ENCODE measurements around a stretch of chr14.

DNA sequence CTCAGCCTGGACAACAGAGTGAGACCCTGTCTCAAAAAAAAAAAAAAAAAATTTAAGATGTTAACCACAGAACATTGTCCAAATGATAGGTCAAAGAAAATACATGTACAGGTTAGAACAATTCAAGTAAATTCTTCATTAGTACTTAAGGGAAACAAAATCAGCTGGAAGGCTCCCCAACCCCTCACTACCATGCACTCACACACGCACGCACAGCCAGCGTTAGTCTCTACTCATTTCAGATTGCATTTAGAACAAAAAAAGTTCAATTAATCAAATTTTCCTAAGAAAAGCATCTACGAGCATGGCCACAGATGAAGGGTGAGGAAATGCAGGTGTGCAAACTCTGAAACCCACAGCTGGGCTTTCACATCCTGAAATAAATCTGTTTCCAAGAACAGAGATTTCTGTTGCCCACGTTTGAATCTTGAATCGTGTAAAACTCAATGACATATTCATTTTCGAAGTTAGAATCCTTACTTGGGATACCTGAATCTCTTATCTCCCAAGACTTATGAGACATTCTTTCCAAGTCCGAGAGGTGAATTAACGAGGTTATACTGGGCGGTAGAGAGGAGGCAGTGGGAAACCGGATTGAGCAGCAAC, 62.6 kb downstream of the SEL1L start:
- PRO-cap, result no peak
- RRBS, 2 experiments, result no CpG with 5 or more reads among the region's 11 CpGs

DNA sequence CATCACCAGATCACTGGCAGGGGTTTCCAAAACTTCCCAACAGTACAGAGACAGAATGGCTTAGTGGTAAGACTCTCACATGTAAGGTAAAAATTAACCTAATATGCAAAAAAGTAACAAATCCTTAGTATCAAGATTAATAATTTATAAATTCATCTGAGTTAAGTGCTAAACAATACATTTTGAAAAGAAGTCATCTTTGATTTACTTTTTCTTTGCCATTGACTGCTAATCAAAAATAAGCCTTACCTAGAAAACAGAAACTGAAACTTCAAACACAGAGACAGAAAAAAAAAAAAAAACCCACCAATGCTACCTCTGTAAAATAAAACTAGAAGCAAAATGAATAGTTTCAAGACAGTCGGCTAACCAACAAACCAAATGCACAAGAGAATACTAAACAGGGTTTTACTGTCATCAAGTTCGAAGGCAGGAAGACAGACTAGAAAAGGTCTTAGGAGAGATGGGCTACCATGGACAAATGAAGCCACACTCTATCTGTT, 59.6 kb downstream of the SEL1L start:
- PRO-cap, result no peak
- RRBS, 2 experiments, result no CpG with 5 or more reads among the region's 2 CpGs

GRCh38 chr14:82901026-82901327, 1367.3 kb upstream of the SEL1L start:
- PRO-cap, result no peak
- RRBS, 2 experiments, result no CpG with 5 or more reads among the region's 2 CpGs

- PRO-cap, result no peak
- RRBS, 2 experiments, result 1 to 2% methylated on average over 23 of the region's 59 CpGs
Measured at GRCh38 chr14:85533679-85534424, 3.9 kb downstream of the FLRT2 start.

DNA sequence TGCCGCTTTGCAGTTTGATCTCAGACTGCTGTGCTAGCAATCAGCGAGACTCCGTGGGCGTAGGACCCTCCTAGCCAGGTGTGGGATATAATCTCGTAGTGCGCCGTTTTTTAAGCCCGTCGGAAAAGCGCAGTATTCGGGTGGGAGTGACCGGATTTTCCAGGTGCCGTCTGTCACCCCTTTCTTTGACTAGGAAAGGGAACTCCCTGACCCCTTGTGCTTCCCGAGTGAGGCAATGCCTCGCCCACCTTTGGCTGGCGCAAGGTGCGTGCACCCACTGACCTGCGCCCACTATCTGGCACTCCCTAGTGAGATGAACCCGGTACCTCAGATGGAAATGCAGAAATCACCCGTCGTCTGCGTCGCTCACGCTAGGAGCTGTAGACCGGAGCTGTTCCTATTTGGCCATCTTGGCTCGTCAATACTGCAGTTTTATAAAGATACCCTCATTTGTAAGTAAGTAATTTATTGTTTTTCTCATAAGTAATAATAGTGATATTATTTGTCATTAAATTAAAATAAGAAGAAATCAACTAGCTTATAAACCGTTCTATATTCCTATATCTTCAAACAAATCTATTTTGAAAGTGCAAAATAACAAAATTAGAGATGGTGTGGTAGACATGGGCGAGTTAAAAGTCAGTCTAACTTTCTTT, 550.3 kb downstream of the FLRT2 start:
- PRO-cap, result no peak
- RRBS, 2 experiments, result no CpG with 5 or more reads among the region's 28 CpGs

- PRO-cap, result no peak
- RRBS, 2 experiments, result no CpG with 5 or more reads among the region's 5 CpGs
Measured at GRCh38 chr14:86904882-86905298, 1088.1 kb downstream of the GALC start.

DNA sequence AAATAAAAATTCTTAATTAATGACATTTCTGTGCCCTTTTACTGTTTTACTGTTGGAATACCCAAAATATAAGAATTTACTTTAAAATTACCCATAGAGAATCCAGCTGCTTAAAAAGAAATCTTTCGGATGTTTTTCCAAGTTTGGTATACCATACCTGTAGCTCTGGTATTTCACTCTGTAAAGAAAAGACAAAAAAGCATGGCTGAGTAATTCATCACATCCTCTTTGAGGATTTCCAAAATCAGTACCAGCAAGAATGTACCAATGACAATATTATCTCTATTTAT, 43.3 kb downstream of the GALC start:
- PRO-cap, result no peak
- RRBS, 2 experiments, result no CpG with 5 or more reads among the region's 1 CpG

DNA sequence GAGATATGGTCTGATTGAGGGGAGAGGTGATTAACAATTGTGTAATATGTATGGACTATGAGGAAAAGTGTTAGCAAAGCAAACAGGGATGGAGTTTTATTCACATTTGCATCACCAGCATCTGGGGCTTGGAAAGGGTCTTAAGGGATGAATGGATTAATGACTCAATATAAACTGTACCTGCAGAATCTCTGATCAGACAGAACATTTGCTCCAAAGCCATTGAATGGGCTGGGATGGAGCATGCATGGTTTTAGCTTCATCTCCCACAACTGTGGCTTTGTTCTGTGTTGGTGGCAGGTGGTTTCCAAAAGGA, 39.3 kb downstream of the GPR65 start:
- PRO-cap, result no peak

GRCh38 chr14:89185712-89186592, 231.1 kb downstream of the FOXN3 start:
- PRO-cap, result no peak
- RRBS, 2 experiments, result no CpG with 5 or more reads among the region's 11 CpGs

- PRO-cap, result no peak
- RRBS, 2 experiments, result no CpG with 5 or more reads among the region's 6 CpGs
Measured at GRCh38 chr14:89220955-89221692, 195.9 kb downstream of the FOXN3 start.

GRCh38 chr14:89293391-89293817, 123.6 kb downstream of the FOXN3 start:
- PRO-cap, result no peak
- RRBS, 2 experiments, result no CpG with 5 or more reads among the region's 5 CpGs

GRCh38 chr14:89381780-89382549, 35.1 kb downstream of the FOXN3 start:
- PRO-cap, result no peak
- RRBS, 2 experiments, result no CpG with 5 or more reads among the region's 6 CpGs

- PRO-cap, result no peak
- RRBS, 2 experiments, result no CpG with 5 or more reads among the region's 4 CpGs
Measured at GRCh38 chr14:89397509-89398016, 19.5 kb downstream of the FOXN3 start.

DNA sequence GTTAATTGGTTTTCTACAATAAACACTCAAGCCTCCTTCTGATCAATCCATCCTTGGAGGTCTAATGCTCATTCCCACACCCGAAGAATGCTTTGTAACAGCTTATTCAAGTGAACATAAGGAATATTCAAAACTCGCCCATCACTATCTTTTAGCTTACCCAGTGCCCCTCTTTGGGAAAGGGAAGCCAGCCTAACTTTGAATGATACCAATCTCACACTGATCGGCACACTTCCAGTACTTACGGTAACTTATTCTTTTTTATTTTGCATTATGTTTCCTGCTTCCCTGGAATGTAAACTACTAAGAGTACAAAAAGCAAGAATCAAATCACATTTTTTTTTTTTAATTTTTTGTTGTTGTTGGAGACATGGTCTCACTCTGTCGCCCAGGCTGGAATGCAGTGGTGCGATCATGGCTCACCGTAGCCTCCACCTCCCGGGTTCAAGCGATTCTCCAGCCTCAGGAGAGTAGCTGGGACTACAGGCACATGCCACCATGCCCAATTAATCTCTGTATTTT, 14.1 kb downstream of the FOXN3 start:
- PRO-cap, result no peak
- RRBS, 2 experiments, result no CpG with 5 or more reads among the region's 9 CpGs

GRCh38 chr14:89504568-89504976, 87.5 kb upstream of the FOXN3 start:
- PRO-cap, result no peak
- RRBS, 2 experiments, result no CpG with 5 or more reads among the region's 1 CpG

GRCh38 chr14:89584750-89585309, 167.8 kb upstream of the FOXN3 start:
- PRO-cap, result no peak
- RRBS, 2 experiments, result no CpG with 5 or more reads among the region's 13 CpGs

GRCh38 chr14:89617876-89618763, 201.1 kb upstream of the FOXN3 start:
- PRO-cap, result unidirectional peak, plus-strand start at chr14:89617931
- RRBS, 2 experiments, result 4% methylated on average over 2 of the region's 20 CpGs; no CpG with 5 or more reads in 1 of the 2 experiments

GRCh38 chr14:89792543-89792856, 162.0 kb downstream of the EFCAB11 start:
- PRO-cap, result no peak
- RRBS, 2 experiments, result no CpG with 5 or more reads among the region's 4 CpGs

- PRO-cap, result no peak
- RRBS, 2 experiments, result no CpG with 5 or more reads among the region's 12 CpGs
Measured at GRCh38 chr14:90401080-90401736, 4.4 kb downstream of the CALM1 start.

- PRO-cap, result no peak
- RRBS, 2 experiments, result no CpG with 5 or more reads among the region's 6 CpGs
Measured at GRCh38 chr14:90404959-90405286, 8.1 kb downstream of the CALM1 start.